A172 (cell line): ENCODE data around the genes MAPK3, CD2BP2 and TMEM265.

GRCh38 chr16:30122449-30123878 lies at the start of gene MAPK3:
MAPK3 (minus strand) TSS chr16:30123220.
- RAMPAGE, long total RNA: start-site peak on the minus strand at chr16:30123126-30123166, 19 and 21 reads in 2 replicates

DNA sequence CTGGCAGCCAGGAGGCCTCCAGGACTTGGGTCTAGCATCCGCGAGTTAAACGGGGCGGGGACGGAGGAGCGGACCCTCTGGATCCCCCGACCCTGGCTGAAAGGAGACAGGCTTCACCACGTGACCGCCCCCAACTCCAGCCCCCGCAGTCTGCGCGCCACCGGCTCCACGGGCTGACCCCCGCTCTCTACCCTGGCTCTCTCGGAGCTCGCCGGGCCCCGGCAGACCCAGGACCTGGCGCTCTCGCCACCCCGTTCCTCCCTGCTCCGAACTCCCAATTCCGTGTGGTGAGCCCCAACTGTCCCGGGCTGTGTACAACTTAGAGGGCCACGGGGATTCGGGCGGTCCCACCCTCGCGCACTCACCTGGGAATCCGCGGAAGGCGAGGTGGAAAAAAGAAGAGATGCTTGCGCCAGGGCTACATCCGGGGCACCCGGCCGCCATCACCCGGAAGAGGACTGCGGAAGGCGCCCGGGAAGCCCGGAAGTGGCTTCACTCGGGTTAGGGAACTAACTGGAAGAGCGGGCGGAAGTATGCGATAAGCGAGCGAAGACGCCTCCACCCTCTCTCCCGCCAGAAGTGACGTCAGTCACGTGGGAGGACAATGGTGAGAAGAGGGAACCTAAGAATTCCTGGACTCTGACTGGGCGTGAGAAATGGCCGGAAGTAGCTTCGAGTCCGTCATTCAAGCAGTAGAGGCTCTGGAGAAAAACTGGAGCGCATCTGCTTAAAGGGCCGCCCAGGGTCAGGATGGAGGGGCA lies at the start of gene CD2BP2:
CD2BP2 (minus strand) TSS at position 462 of the 761 bp plus-strand sequence.
- RAMPAGE, long total RNA: start-site peak on the minus strand centred at position 422 of the sequence, 90 bp wide, 484 and 555 reads in 2 replicates

DNA sequence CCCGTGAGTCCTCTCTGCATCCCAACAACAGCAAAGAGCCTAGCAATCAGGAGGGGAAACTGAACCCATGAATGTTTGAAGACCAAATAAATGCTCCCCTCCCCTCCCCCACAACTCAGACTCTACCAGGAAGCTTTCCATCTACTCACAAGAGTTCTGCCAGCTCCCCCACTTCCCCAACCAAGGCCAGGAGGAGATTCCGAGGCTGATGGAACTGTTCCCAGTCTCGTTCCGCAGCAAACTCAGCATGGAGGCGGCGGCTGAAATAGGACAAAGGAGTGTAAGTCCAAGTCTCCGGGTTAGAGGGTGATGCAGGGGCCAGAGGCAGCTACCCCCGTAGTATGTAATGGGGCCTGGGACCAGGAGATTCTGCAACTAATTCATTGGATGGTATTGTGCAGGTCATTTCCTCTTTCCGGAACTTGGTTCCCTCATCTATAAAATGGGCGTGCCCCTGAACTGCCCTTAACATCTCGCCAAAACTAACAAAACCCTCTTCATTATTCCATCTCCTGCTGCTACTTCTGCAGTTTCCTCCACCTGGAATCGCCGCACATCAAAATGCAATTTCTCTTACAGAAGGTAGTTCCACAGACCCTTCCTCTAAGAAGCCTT lies 815 bp downstream of the DCTPP1 start:
- RAMPAGE, long total RNA: no peak

- RAMPAGE, long total RNA: no peak
These were observed 1.4 kb downstream of the SEPHS2 start for GRCh38 chr16:30444152-30444850.

- RAMPAGE, long total RNA: no peak
These were observed 1.5 kb upstream of the ITGAL start for GRCh38 chr16:30470959-30471537.

DNA sequence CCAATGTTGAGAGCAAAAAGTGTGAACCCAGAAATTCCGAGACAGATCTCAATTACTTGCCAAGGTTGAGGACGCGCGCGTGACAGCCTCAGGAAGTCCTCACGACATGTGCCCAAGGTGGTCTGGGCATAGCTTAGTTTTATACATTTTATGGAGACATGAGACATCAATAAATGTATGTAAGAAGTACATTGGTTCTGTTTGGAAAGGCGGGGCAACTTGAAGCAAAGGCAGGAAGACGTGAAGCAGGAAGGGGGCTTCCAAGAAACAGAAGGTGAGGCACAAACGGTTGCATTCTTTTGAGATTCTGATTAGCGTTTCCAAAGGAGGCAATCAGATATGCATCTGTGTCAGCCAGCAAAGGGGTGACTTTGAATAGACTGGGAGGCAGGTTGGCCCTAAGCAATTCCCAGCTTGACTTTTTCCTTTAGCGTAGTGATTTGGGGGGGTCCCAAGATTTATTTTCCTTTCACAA lies 586 bp upstream of the ZNF747 start:
- RAMPAGE, long total RNA: no peak

- RAMPAGE, long total RNA: no peak
These were observed 6.2 kb downstream of the ZNF689 start for GRCh38 chr16:30603573-30604849.

DNA sequence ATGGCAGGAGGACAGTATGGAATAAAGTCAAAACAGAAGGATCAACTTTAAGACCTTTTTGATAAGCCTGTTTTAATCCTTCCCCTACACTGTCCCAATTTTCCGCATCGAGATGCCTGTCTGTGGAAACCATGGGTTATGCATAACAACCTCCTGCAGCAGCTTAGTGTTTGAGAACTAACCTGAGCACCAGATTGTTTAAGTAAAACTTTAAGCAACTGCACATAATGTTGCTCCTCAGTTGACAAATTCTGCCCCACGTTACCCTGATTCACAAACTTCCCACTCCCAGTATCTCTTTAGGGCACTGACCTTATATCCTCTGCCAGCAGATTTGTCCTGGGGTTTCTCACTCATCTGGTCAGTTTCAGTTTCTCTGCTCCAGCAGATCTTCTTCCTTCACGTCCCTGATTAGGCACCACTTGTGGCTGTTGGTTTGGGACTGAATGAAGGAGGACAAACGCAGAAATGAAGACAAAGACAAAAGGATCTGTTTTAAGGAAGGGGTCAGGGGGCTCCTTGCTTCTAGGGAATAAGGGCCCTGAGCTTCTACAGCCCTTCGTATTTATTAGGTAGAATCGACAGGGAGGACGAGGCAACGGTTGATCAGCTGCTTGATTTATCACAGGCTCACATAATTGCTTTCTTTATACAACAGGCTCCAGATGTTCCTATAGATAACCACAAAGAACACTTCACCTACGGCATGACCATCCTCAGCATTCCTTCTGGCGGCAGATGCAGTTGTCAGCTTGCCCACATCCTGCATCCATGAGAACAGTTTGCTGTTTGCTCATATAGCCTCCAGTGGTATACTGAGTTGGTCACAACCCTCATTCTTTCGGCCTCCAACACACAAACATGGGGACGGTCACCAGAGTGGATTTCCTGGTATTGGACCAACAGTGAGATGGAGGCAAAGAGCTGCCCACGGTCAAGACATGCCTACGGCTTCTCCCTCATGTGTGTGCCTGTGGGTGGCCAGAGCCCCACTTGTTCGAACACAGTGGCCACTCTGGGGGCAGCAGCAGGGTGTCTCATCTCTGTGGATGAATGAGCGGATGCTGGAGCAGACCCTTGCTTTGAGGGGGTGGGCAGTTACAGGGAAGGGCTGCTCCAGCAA lies 13.6 kb upstream of the ZNF689 start:
- RAMPAGE, long total RNA: no peak

GRCh38 chr16:30662272-30662734 lies 4.1 kb downstream of the FBRS start:
- RAMPAGE, long total RNA: no peak

DNA sequence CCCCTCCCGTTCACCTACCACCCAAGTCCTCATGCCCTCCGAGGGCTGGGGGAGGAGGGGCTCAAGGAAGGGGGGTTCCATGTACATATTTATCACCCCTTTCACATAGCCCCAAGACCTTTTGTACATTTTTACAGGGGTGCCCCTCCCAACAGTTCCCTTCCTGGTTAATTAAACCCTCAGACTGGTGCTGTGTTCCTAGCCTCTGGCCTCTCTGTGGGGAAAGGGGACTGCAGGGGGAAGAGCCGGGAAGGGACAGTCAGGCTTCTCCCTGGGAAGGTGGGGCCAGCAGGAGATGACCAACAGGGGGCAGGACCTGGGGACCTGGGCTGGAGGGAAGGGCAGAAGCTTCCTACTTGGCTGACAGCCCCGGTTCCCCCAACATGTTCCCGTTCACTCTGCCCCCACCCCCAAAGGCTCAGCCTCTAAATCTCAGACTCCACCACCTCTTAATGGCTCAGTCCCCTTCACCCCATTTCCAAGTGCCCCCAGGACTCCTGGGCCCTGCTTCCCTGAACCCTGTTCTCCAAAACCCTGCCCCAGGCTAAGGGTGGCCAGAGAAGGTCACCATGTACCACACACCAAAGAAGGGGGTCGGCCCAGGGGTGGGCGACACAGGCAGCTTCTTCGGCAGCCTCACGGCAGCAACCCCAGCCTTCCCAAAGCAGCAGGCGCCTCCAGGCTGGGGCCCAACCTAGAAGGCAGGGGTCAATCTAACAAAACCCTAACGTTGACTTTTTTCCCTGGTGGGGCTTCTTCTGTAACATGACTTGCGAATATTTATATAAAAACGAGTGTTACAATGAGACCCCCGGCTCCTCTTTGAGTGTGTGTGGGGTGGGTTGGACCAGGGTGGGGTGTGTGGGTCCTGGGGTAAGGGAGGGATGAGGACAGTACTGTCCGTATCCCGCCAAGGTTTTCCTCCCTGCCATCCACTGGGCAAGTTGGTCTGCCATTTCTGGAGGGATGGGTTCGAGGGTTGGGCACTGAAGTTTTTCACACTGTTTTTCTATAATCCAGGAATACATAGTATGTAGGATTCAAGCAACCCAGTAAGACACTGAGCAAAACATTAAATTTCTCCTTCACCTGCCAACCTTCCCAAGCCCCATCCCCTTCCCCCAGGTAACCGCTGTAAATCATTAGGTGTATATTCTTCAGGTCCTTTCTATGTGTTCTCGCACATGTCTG lies 12.2 kb downstream of the FBRS start:
- RAMPAGE, long total RNA: no peak

GRCh38 chr16:30709522-30710292 lies 10.7 kb downstream of the SRCAP start:
- RAMPAGE, long total RNA: no peak

DNA sequence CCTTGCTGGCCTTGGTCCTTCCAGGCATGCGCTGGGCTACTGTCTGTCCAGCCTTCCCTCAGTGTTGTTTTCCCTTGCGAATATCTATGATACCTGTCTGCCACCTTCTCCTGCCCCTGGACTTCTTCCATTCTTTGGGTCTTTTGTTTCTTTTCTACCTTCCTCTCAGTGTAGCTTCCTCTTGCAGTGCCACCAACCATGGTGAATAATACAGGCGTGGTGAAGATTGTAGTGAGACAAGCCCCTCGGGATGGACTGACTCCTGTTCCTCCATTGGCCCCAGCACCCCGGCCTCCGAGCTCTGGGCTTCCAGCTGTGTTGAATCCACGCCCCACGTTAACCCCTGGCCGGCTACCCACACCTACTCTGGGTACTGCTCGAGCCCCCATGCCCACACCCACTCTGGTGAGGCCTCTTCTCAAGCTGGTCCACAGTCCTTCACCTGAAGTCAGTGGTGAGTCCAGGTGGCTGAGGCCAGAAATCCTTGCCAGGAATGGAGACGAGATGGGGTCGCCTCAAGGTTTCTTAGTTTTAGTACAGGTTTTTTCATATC lies 17.6 kb upstream of the TMEM265 start:
- RAMPAGE, long total RNA: no peak

- RAMPAGE, long total RNA: no peak
These were observed 679 bp upstream of the TMEM265 start for GRCh38 chr16:30739662-30740264.

- RAMPAGE, long total RNA: start-site peak on the plus strand at chr16:30740618-30740686, 61 and 119 reads in 2 replicates
These were observed at the start of gene TMEM265 for GRCh38 chr16:30740265-30741045. TMEM265 (plus strand) TSS chr16:30740642.

- RAMPAGE, long total RNA: no peak
These were observed 4.6 kb downstream of the CFAP119 start for GRCh38 chr16:30756965-30757970.

DNA sequence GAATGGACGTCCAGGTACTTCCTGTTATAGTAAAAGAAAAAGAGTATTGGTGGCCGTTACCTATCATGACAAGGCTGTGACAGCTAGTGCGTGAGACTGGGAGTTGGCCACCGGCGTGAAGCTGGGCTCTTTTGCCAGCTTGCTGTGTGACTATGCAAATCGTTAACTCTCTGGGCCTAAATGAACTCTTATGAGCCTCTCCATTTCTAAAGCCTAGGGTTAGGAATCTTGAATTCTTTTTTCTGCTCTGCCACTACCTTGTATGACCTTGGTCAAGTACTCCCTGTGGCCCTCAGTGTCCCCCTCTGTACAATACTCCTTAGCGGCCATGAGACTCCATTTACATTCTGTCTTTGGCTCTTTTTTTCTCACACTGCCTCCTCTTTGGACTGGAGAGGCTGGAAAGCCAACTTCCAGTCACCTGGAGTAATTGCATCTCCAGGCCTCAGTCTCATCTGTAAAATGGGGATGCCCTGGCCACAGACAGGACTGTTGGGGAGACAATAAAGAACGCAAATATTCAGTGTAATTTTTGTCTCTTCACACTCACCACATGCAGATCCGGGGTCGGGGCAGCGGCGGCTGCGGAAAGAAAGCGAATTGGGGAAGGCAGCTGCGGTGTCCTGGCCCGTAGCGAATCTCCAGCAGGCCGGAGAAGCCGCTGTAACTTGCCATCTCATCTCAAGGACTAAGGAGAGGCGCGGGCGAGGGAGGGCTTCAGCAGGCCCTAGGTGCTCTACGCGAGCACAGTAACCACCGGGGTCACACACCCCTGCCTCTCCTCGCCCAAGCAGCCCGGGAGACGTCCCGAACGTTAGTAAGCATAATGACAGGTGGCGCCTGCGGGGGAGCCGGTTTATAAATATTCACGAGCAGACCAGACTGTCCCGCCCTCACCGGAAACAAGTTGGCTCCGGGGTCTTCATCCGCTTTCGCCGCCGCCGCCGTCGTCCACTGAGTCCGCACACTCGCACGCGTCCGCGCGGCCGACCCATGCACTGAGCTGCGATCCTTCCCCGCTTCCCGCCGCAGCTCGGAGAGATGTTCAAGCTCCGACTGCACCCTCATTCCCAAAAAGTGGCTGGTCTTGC lies 869 bp downstream of the CFAP119 start:
- RAMPAGE, long total RNA: no peak

- RAMPAGE, long total RNA: no peak
These were observed 4.0 kb downstream of the RNF40 start for GRCh38 chr16:30765945-30766759.

DNA sequence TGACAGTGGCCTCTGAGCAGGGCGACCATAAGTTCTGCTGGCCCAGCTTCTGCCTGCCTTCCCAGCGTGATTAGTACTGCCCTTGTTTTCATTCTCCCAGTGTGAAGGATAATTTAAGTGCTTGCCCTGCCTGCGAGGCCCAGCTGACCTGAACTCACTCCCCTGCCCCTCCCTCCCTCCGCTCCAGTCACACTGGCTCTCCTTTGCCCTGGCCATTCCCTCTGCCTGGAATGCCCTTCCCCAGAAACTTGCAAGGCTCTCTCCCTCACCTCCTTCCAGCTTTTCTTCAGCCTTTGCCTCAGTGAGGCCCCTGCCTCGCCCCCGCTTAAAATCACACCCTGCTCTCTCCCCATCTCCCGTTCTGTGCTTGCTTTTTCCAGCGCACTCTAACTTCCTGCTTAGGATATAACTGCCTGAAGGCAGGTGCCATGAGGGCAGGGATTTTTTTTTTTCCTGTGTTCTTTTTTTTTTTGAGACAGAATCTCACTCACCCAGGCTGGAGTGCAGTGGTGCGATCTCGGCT lies 12.3 kb downstream of the BCL7C start:
- RAMPAGE, long total RNA: no peak

DNA sequence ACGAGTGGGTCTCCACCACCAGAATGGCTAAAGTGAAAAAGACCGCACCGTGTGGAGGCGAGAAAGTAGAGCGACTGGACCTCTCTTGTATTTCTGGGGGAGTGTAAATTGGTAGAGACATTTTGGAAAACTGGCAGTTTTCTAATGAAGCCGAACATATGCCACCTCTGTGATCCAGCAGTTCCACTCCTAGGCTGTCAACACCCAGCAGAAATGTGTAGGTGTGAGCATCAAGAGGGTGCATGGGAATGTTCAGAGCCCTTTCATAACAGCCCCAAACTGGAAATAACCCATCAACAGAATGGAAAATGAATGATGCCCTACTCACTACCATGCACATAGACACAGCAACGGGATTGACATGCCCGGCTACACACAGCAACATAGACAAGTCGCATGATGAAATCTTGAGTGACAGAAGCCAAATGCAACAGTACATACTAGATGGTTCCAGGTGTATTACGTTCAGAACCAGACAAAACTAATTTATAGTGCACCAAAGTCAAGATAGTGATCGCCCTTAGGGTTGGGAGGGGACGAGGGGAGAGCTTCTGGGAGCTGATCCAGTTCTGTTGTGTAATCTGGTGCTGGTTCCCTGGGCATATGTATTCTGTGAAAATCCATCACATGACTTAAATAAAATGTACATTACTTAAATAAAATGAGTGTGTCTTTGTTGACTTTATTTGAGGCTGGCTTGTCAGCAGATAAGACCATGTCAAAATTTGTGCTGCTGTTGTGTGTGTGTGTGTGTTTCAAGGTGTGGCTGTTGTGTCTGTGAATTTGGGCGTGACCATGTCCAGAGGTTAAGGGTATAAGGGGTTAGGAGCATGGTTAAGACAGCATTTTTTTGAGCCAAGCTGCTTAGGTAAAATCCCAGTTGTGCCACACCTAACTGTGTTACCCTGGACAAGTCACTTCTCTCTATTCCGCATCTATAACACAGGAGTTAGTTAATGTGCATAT lies 965 bp upstream of the BCL7C start:
- RAMPAGE, long total RNA: no peak

DNA sequence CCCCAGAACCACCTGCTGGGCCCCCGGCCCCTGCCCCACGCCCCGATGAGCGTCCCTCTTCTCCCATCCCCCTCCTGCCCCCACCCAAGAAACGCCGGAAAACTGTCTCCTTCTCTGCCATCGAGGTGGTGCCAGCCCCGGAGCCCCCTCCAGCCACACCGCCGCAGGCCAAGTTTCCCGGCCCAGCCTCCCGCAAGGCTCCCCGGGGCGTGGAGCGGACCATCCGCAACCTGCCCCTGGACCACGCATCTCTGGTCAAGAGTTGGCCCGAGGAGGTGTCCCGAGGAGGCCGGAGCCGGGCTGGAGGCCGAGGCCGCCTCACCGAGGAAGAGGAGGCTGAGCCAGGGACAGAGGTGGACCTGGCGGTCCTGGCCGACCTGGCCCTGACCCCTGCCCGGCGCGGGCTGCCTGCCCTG lies 5.8 kb upstream of the HSD3B7 start:
- RAMPAGE, long total RNA: no peak